ENCODE measurements around a stretch of chr2.

DNA sequence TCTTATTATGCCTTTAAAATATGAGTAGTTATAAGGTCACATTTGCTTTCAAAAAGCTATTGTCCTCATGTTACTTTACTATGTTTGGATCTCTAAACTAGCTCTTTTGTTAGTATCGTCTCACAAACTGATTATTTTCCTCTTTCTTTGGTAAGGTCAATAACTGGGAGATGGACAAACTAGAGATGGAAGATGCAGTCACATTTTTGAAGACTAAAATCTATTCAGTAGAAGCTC is 26.0 kb downstream of the FASTKD2 start:
- PRO-cap = no peak

DNA sequence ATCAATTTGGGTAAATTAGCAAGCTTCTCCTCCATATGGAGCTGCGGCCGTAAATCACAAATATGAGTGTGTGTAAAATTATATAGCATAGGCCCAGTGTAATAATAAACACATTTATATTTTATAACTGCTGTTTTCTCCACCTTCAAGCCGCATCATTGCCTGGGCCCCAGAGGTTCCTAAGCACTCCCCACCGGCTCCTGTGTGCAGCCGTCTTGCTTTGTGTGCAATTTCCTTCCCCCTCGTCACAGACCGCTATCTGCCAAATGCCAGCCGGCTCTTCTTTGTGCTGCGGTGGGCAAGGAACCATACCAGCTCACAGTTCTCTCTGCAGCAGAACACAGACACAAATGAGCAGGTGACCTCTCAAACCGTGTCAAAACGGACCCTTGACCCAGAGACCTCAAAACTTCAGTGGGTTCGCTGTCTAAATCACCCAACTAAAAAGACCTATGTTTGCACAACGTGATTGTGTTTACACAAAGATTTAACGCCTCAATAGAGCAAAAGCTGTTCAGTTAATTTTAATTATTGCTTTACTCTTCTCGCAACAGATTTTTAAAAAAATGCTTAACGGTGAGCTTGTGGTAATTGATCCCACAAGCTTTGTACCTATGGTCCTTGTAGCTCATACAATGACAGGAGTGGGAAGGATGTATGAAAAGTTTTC is 58.2 kb downstream of the KLF7 start:
- PRO-cap = no peak

- PRO-cap = no peak
Observed at GRCh38 chr2:207120179-207120687, 45.5 kb downstream of the KLF7 start.

- PRO-cap = bidirectional peak, plus-strand start at chr2:207143474, minus-strand start at chr2:207143254
Observed at GRCh38 chr2:207143088-207143378, 22.7 kb downstream of the KLF7 start.

DNA sequence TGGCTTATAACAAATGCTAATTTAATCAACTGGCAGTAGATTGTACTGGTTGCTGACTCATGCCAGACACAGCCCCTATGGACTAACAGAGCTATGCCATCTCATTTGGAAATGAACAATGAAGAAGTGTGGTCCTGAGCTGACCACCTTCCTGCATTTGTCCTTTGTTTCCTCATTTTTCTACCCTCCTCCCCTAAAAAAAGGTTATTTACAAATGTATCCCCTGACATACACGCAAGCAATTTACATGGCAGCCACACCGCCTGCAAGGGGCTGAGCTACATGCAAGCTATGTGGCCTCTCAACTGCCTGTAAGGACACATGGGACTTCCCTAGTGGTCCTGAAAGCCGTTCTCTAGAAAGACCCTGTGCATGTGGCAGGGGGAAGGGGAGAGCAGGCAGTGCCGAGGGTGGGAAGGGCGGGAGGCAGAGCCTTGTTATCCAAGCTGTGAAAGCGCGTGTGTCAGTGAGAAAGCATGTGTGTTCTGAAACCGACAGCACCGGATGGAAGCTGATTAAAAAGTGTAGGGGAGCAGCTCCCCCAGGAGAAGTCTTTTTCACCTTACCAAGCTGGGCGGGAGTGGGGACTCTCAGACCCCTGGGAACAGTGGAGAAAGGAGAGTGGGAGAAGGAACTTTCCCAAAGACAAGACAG is 91.0 kb upstream of the KLF7 start:
- PRO-cap = no peak

DNA sequence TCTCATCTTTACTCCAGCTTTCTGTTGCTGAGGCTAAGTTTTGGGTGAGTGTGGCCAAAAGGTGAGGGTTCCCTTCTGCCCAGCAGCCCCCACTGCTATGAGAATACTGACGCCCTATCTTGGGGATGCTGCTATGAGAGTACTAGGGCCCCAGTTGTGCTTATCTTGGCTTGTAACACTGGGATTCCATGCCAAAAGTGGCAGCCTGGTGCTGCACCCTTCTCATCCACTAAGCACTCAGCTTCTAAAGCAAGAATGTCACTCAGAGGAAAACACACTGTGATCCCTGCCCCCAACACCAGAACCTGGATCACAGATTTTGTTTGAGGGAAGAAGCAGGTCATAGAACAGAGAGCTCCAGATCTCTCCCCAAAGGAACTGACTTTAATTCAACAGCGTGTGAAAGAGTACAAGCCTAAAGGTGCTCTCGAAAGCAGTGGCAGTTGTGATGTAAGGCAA is 130.8 kb upstream of the KLF7 start:
- PRO-cap = no peak

- PRO-cap = no peak
Observed at GRCh38 chr2:207499002-207499651, 30.6 kb upstream of the CREB1 start.

- PRO-cap = no peak
Observed at GRCh38 chr2:207501730-207502590, 27.8 kb upstream of the CREB1 start.

DNA sequence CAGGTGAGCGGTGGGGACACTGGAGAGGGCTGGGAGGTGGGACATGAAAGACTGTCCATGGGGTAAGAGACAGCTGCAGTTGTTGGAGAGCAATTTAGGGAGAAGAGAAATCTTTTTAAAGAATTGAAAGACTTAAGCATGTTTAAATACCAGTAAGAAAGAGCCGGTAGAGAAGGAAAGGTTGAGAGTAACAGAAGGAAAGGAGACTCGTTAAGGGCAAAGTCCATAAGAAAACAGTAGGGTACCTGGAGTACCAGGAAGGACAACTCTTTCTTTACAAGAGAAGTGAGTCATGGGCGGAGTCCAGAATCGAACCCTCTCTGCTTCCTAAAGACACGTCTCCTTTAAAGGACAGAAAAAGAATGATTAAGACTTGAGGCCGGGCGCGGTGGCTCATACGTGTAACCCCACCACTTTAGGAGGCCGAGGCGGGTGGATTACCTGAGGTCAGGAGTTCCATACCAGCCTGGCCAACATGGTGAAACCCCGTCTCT is 1.4 kb upstream of the CREB1 start:
- PRO-cap = no peak

DNA sequence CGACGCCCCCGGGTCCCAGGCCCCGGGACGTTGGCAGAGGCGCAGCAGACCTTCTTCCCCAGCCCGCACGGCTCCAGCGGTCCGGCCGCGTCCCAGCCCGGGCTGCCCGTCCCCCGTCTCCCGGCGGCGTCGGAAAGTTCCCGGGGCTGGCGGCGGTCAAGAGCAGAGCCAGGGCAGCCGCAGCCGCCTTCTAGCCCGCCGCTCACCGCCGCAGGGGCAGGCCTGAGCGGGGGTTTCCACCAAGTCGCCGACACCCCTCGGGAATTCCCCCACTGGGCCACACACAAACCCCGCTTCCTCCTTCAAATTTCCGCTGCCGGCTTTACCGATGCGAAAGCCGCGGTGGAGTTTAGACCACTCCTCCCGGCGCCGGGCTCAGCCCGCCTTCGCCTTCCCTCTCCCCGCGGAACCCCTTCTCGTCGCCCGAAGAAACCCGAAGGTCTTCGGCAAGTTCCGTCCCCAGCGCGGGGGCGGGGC is 338 bp upstream of the CREB1 start:
- PRO-cap = bidirectional peak, plus-strand start outside the sequence, minus-strand start at position 207 of the sequence

GRCh38 chr2:207531092-207531378 is 1.3 kb downstream of the CREB1 start:
- PRO-cap = no peak

- PRO-cap = no peak
Observed at GRCh38 chr2:207759963-207760847, 9.5 kb downstream of the FZD5 start.

GRCh38 chr2:207770787-207771434 is 1.2 kb upstream of the FZD5 start:
- PRO-cap = no peak

GRCh38 chr2:207815369-207815568 is 45.6 kb upstream of the FZD5 start:
- PRO-cap = no peak

DNA sequence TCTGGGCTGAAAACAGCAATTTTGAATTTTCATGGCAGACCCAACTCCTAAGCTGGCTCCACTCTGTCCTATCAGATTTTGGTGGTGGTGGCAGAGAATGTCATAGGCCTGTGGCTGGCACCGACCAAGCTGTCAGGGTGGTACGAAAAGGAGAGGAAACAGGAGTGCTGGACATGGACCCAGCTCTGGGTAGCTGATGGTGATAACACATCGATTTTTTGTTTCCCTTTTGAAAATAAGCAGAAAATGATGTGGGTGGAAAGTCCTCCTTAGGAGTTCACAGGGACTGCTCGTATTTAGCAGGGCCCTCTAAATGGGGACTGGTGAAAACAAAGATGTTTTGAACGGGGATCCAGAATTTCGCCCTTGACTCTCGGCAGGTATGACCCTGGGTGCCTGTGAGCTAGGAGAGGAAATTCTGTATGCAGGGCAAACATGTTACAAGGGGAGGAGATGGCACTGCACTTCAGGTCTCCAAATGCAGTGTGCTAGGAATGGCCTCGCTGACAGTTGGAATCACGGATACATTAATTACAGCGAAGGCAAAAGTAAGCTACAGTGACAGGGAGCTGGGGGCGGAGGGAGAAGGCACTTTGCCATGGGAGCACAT is 56.0 kb upstream of the FZD5 start:
- PRO-cap = no peak

DNA sequence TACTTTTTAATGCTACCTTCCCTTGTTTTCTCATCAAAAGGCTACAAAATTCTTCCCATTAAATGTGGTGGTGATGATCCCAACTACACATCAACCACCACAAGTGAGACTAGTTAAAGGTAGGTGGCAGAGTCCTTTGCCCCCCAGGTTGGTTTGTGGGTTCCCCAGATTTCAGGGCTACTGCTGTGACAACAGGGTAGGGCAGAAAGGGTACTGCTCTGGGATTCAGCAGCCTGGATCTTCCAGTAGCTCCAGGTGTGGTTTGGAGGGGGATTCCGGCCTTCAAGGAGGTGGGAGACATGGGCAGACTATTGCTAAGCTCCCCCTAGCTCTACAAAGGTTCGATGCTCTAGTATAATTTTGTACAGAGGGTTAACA is 74.9 kb upstream of the FZD5 start:
- PRO-cap = no peak

- PRO-cap = no peak
Observed at GRCh38 chr2:207845948-207846160, 76.1 kb upstream of the FZD5 start.

- PRO-cap = no peak
Observed at GRCh38 chr2:207928083-207928470, 97.2 kb downstream of the PLEKHM3 start.

DNA sequence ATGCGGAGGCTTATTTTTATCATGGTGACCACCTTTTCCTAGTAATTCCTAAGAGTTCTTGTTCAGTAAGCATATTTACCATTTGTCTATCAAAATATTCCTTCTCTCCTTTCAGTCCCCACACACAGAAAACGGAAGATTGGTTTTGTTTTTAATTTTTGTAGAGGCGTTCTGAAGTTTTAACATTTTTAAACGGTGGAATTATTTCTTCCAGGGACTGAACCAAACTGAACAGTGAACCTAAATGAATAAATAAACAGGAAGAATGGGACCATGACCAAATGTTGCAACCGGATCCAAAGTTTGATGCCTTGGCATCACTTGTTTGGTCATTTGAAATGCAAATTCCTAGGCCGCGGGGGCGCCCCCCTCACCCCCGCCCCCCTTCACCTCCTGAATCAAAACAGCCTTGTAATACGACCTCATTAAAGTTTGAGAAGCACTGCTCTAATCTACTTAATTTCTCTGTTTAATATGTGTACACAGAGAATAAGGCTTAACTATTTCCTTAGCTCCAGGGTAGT is 6.0 kb downstream of the C2orf80 start:
- PRO-cap = no peak

- PRO-cap = no peak
Observed at GRCh38 chr2:208312764-208313159, 46.7 kb downstream of the PIKFYVE start.

Measured in parotid gland (tissue), 1 donor.